Jurkat, Clone E6-1 (cell line): Measurements from ENCODE around the genes OBSCN and H2AC25.

DNA sequence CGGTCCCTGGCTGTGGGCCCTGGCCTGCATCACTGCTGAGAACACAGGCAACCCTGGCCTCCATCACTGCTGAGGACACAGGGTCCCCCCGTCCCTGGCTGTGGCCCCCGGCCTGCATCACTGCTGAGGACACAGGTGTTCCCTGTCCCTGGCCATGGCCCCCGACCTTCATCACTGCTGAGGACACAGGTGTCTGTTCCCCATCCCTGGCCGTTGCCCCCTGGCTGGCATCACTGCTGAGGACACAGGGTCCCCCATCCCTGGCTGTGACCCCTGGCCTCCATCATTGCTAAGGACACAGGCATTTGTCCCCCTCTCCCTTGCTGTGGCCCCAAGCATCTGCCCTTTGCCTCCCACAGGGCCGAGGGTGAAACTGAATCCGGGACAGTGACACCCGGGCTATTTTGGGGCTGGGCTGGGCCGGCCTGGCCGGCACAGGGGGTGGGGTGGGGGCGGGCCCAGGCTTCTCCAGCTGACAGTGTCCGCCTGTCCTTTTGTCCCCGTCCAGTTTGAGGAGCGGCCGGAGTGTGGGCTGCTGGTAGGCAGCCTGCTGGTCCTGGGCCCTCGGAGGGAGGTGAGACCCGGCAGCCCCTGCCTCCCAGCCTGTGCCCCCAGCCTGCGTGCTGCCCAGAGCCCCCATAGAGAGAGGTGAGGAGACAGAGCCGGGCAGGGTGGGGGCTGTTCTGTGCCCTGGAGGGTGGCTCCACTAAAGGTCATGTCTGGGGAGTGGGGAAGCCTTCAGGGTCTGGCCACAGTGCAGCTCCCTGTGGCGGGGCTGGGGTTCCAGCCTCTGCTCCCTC is at the start of gene OBSCN:
OBSCN (plus strand) TSS at position 507 of the 800 bp plus-strand sequence.
- RRBS = 83% methylated on average over 4 of the region's 20 CpGs

- RRBS = 93% methylated on average over 9 of the region's 50 CpGs
Measured at GRCh38 chr1:228315716-228316451, 90.8 kb downstream of the TRIM11 start.

DNA sequence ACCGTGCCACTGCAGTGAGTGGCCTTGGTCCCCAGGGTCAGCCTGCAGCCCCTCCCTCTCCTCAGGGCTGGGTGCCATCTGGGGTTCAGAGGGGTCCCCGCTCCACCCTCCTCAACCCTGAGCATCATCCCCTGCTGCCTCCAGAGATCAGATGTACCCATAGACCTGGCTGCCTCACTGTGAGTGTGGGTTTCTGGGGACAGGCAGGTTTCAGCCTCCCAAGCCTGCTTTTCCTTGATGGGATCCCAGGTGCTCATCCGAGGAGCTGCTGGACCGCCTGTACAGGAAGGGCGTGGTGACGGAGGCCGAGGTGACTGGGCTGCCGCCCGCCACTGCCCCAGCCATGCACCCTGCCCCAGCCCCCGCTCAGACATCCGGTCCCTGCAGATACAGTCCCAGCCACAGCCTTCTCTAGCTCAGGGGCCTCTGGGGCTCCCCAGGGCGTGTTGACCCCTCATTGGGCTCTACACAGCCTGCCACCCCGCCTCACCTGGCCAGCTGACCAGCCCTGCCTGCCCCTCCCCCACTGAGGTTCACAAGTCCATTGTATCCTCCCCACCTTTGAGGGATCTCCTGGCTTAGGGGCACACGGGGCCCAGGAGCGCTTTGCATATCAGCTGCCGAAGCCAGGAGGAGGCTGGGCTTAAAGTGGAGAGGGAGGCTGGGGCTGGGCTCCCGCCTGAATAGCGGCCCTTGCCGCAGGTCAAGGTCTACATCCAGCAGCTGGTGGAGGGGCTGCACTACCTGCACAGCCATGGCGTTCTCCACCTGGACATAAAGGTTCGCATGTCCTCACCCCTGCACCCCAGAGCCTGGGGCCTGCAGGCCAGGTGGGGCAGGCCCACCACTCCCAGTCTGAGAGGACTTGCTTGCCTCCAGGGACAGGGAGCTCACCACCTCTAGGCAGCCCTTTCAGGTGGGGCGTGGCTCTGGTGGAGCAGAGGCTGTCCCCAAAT is 38.7 kb downstream of the TRIM11 start:
- RRBS = no CpG with 5 or more reads among the region's 22 CpGs

GRCh38 chr1:228374678-228375318 is 31.8 kb downstream of the TRIM11 start:
- RRBS = 50% methylated on average over 3 of the region's 23 CpGs

DNA sequence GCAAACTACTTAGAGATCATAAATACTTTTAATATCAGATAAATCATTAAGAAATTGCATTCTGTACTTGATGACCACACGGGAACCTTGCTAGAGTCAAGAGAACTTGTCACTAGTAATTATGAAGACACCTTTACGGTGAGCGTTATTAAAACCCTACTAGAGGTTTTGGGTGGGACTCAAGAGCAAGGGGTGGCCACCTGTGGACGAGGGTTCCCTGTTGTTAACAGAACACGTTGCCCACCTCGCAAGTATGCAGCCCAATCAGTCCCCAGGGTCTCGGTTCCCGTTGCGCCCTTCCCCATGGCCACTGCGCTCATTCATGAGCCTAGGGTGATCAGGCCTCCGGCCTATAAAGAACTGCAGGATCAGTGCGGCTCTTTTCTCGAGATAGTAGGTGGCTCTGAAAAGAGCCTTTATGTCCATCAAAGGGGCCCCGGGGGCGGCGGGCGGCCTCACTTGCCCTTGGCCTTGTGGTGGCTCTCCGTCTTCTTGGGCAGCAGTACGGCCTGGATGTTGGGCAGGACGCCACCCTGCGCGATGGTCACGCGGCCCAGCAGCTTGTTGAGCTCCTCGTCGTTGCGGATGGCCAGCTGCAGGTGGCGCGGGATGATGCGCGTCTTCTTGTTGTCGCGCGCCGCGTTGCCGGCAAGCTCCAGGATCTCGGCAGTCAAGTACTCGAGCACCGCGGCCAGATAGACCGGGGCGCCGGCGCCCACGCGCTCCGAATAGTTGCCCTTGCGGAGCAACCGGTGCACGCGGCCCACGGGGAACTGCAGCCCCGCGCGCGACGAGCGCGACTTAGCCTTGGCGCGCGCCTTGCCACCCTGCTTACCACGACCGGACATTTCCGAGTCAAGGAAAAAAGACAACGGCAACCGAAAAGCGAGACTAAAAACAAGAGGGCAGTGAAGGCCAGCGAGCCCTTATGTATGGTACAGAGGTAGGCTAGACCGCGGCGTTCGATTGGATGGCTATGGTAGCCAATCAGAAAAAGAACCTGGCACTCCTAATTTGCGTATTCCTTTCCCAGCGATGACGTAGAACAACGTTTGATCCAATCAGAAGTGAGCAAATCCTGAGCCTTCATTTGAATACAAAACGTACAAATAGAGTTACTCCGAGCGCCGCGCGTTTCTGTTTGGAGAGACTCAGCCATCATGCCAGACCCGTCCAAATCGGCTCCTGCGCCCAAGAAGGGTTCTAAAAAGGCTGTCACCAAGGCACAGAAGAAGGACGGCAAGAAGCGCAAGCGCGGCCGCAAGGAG is at the start of gene H2AC25:
H2AC25 (minus strand) TSS at position 904 of the 1,268 bp plus-strand sequence.
- RRBS = 2% methylated on average over 26 of the region's 92 CpGs

- RRBS = 1% methylated on average over 5 of the region's 15 CpGs
Measured at GRCh38 chr1:228464780-228465337, 7.0 kb downstream of the H2BC26 start.

DNA sequence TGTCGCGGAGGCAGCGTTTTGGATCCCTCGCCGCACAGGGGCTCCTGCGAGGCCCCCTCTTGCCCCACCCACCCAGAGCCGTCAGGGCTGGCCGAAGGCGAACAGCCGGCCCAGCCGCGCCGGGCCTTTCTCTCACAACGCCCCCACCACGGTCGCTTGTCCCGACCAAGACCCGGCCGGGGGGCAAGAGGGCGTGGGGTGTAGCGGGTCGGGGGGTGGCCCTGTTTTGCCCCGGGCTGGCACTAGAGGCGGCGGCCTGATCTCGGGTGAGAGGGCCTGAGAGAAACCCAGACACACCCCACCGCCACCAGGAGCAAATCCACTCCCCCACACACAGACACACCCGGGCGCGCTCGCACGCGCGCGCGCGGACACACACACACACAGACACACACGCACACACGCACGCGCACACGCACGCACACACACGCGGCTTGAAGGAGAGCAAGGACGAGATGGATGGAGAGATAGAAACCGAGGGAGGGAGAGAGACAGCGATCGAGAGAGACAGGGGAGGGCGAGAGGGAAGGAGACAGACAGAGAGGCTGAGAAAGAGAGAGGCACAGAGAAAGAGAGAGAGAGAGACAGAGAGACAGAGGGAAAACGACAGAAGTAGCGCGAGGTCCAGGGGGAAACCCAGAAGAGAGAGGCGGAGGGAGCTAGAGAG is 99.9 kb upstream of the RHOU start:
- RRBS = 7% methylated on average over 8 of the region's 54 CpGs

DNA sequence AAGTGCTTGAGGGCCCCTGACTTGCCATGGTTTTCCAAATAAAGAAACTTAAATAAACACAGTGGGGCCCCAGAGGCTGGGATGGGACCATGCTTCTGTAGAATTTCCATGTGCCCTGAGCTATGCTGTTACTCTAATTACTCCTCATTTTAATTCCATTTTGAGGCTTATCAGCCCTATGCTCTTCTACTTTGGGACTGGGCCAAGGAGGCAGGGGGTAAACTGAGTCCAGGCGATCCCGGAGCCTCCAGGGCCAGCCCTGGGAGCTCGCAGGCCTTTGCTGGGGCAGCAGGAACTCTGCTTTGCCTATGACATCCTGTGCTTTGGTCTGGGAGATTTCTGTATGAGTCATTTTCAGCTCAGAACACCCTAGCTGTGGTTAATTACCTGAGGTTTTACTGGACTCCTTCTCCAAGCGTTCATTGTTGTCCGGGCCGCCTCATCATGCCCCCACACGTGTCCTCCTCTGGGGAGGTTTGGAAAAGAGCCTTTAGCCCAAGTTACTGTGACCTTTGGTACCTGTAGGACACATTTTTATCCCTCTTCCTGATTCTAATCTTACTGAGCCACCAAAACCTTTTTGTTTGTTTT is 95.7 kb downstream of the RHOU start:
- RRBS = no CpG with 5 or more reads among the region's 7 CpGs

GRCh38 chr1:228930508-228931182 is 195.4 kb downstream of the RHOU start:
- RRBS = no CpG with 5 or more reads among the region's 12 CpGs

GRCh38 chr1:228978663-228979130 is 243.4 kb downstream of the RHOU start:
- RRBS = no CpG with 5 or more reads among the region's 10 CpGs

GRCh38 chr1:229092879-229093905 is 177.7 kb upstream of the RAB4A start:
- RRBS = no CpG with 5 or more reads among the region's 9 CpGs

GRCh38 chr1:229121838-229122329 is 149.0 kb upstream of the RAB4A start:
- RRBS = no CpG with 5 or more reads among the region's 9 CpGs

- RRBS = no CpG with 5 or more reads among the region's 9 CpGs
Measured at GRCh38 chr1:229158320-229158762, 112.6 kb upstream of the RAB4A start.

GRCh38 chr1:229158763-229159183 is 112.1 kb upstream of the RAB4A start:
- RRBS = no CpG with 5 or more reads among the region's 4 CpGs

- RRBS = no CpG with 5 or more reads among the region's 11 CpGs
Measured at GRCh38 chr1:229272118-229273047, 1.5 kb downstream of the RAB4A start.

- RRBS = no CpG with 5 or more reads among the region's 23 CpGs
Measured at GRCh38 chr1:229430079-229431015, 3.5 kb downstream of the ACTA1 start.

DNA sequence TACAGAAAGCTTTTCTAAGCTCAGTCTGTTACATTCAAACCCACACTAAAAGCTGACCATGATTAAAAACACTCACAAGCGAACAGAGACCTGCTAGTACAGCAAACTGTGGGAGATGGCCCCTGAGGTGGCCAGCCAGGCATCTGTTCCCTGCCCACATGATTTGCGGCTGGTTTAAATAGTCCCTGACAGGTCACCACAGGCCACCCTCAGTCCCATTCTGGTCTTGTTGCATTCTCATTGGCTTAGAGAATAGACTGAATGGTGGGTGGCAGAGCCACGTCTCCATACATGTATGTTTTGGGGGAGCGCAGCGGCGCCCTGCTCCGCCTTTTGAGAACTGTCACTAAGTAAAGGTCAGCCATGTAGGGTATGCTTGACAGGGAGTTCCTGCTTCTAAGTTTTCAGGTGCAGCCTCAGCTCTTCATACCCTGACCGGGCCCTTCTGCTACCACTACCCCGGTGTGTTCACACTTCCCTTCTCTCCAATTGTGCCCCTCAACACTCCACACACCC is 2.4 kb upstream of the ACTA1 start:
- RRBS = no CpG with 5 or more reads among the region's 9 CpGs

DNA sequence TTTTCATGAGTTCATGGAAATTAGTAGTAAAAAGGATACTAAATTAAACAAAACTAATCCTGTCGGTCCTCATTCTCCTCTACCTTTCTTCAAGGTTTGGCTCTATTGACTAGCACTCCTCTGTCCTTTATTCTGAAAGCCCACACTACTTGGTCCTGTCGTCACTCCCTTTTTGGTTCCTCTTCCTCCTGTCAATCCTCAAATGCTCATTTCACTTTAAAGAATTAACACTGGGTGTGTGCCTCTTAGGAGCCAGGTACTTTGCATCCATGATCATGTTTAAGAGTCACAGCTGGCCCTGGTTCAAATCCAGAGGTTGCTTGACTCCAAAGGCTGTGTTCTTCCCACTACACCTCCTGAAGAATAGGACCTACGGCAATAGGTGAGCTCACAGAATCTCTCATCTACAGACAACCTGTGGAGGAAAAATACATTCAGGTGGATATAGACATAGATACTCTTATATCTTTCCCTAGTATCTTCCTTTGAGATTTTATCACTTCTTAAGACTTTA is 19.4 kb downstream of the TAF5L start:
- RRBS = no CpG with 5 or more reads among the region's 3 CpGs

- RRBS = no CpG with 5 or more reads among the region's 24 CpGs
Measured at GRCh38 chr1:229624957-229625481, 903 bp downstream of the TAF5L start.

- RRBS = no CpG with 5 or more reads among the region's 10 CpGs
Measured at GRCh38 chr1:229694175-229694861, 68.3 kb downstream of the URB2 start.